ENCODE measurements around the gene THSD7B.

GRCh38 chr2:134153976-134154759 is 99.7 kb upstream of the MGAT5 start:
- RAMPAGE, long total RNA, result no peak
- RRBS, 2 experiments, result no CpG with 5 or more reads among the region's 13 CpGs
CAGE:
- cytosol, long polyA minus RNA, result no peak
- cytosol, long polyA plus RNA, result no peak
- long polyA plus RNA, result no peak
- nucleolus, long total RNA, result no peak
- nucleus, long polyA plus RNA, result no peak
- nucleus, long total RNA, result no peak

GRCh38 chr2:134337955-134338551 is 84.2 kb downstream of the MGAT5 start:
- RAMPAGE, long total RNA, result no peak
- RRBS, 2 experiments, result no CpG with 5 or more reads among the region's 8 CpGs
CAGE:
- cytosol, long polyA minus RNA, result no peak
- cytosol, long polyA plus RNA, result no peak
- long polyA plus RNA, result no peak
- nucleolus, long total RNA, result no peak
- nucleus, long polyA plus RNA, result no peak
- nucleus, long total RNA, result no peak

DNA sequence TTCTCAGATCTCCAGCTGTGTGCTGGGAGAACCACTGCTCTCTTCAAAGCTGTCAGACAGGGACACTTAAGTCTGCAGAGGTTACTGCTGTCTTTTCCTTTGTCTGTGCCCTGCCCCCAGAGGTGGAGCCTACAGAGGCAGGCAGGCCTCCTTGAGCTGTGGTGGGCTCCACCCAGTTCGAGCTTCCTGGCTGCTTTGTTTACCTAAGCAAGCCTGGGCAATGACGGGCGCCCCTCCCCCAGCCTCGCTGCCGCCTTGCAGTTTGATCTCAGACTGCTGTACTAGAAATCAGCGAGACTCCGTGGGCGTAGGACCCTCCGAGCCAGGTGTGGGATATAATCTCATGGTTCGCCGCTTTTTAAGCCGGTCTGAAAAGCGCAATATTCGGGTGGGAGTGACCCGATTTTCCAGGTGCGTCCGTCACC is 62.9 kb downstream of the TMEM163 start:
- RAMPAGE, long total RNA, result no peak
- RRBS, 2 experiments, result no CpG with 5 or more reads among the region's 17 CpGs
CAGE:
- cytosol, long polyA minus RNA, result no peak
- cytosol, long polyA plus RNA, result no peak
- long polyA plus RNA, result no peak
- nucleolus, long total RNA, result no peak
- nucleus, long polyA plus RNA, result no peak
- nucleus, long total RNA, result no peak

DNA sequence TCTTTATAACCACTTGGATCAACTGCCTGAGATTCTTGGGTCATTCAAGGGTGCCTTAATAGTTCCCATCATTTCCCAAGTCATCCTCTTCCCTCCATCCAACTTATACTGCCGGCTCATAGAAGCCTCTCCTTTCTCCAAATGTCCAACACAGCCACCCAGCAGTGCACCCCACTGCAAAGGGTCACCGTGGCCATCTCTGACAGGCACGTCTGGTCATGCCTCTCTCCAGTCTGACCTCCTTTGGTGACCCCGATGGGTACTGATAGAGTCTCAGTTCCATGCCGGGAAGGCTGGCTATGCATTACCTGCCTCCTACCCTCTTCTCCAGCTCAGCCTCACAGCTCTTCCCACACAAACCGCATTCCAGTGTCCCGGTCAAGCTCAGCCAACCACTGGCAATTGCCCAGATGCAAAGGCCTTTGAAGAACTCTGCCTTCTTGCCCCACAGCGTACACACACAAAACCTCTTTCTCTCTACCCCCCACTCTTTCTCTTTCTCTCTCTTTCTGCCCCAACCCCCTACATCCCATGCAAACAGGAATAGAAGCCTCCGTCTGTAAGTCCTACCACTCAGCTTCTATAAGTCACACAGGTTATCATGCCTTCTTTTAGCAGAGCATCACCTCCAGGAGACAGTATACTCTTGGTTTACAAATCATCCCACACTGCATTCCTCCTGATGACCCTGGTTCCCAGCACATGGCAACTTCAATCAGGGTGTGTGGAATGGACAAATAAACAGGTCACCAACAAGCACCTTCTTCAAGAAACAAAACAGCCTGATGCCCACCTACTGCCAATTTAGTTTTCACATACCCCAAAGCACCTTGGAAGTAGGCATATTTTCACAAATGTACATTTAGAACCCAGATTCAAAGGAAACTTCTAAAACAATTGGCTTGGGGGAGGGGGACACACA is 37.5 kb downstream of the TMEM163 start:
- RAMPAGE, long total RNA, result no peak
- RRBS, 2 experiments, result 64 to 80% methylated on average over 3 of the region's 9 CpGs
CAGE:
- cytosol, long polyA minus RNA, result no peak
- cytosol, long polyA plus RNA, result no peak
- long polyA plus RNA, result no peak
- nucleolus, long total RNA, result no peak
- nucleus, long polyA plus RNA, result no peak
- nucleus, long total RNA, result no peak

GRCh38 chr2:135052857-135053609 is 941 bp downstream of the RAB3GAP1 start:
- RAMPAGE, long total RNA, result no peak
- RRBS, 2 experiments, result no CpG with 5 or more reads among the region's 20 CpGs
CAGE:
- cytosol, long polyA minus RNA, result no peak
- cytosol, long polyA plus RNA, result no peak
- long polyA plus RNA, result no peak
- nucleolus, long total RNA, result no peak
- nucleus, long polyA plus RNA, result no peak
- nucleus, long total RNA, result no peak

GRCh38 chr2:135135289-135135944 is 83.3 kb downstream of the RAB3GAP1 start:
- RAMPAGE, long total RNA, result no peak
- RRBS, 2 experiments, result no CpG with 5 or more reads among the region's 4 CpGs
CAGE:
- cytosol, long polyA minus RNA, result no peak
- cytosol, long polyA plus RNA, result no peak
- long polyA plus RNA, result no peak
- nucleolus, long total RNA, result no peak
- nucleus, long polyA plus RNA, result no peak
- nucleus, long total RNA, result no peak

DNA sequence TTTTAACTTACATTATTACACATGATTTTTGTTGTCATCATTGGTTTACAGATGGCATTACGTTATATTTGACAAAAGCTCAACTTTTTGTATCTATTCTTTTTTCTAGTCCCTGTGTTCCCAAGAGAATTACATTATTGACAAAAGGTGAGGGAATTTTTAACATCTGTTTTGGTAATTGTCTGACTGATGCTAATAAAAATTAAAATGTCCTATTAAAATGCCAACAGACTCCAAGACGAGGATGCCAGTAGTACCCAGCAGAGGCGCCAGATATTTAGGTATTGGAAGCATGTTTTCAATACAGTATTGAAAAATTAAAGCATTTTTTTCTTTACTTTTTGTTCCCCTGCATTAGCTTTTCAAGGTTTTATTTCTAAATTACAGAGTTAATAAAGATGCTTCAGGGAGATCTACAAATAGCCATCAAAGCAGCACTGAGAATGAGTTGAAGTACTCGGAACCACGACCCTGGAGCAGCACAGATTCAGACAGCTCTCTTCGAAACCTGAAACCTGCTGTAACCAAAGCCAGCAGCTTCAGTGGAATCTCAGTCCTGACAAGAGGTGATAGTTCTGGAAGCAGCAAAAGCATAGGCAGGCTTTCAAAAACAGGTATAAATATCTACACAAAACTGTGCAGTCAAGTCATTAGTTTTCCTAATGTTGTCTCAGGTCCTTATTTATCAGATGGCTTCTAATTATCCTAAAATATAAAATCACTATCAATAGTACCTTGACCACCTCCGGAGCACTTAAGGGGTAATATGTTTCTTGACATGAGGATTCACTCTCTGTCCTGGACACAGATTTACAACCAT is 102.9 kb upstream of the UBXN4 start:
- RAMPAGE, long total RNA, result no peak
- RRBS, 2 experiments, result no CpG with 5 or more reads among the region's 7 CpGs
CAGE:
- cytosol, long polyA minus RNA, result no peak
- cytosol, long polyA plus RNA, result no peak
- long polyA plus RNA, result no peak
- nucleolus, long total RNA, result no peak
- nucleus, long polyA plus RNA, result no peak
- nucleus, long total RNA, result no peak

GRCh38 chr2:135742899-135743129 is 1.2 kb downstream of the UBXN4 start:
- RAMPAGE, long total RNA, result no peak
- RRBS, 2 experiments, result no CpG with 5 or more reads among the region's 4 CpGs
CAGE:
- cytosol, long polyA minus RNA, result no peak
- cytosol, long polyA plus RNA, result no peak
- long polyA plus RNA, result no peak
- nucleolus, long total RNA, result no peak
- nucleus, long polyA plus RNA, result no peak
- nucleus, long total RNA, result no peak

DNA sequence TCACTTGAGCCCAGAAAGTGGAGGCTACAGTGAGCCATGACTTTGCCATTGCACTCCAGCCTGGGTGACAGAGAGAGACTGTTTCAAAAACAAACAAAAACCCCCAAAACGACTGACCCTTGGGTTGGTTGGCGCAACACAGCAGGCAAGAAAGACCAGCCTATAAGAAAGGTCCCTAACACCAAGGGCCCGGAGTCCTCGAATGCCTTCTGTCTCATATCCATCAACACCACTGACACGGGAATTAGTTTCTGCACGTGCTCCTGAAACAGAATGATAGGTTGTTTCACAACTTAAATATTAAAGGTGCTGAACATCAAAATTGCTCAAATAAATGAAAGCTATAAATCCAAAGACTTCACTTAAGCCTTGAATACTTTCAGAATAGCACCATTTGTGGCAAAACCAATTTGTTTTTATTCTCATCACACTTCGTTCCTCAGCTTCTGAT is 10.2 kb downstream of the MCM6 start:
- RAMPAGE, long total RNA, result no peak
- RRBS, 2 experiments, result no CpG with 5 or more reads among the region's 7 CpGs
CAGE:
- cytosol, long polyA minus RNA, result no peak
- cytosol, long polyA plus RNA, result no peak
- long polyA plus RNA, result no peak
- nucleolus, long total RNA, result no peak
- nucleus, long polyA plus RNA, result no peak
- nucleus, long total RNA, result no peak

DNA sequence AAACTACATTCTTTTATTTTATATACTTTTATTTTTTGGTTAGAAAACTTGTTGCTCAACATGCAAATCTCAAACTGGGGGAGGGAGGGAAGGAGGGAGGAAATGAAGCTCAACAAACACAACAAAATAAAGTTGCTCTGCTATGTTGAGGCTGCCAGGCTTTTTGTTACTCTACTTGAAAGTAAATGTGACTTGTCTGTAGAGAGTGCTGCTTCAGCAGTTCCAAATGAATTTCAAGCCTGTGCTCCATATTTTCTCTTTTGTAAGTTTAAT is 24.5 kb downstream of the DARS1 start:
- RAMPAGE, long total RNA, result no peak
CAGE:
- cytosol, long polyA minus RNA, result no peak
- cytosol, long polyA plus RNA, result no peak
- long polyA plus RNA, result no peak
- nucleolus, long total RNA, result no peak
- nucleus, long polyA plus RNA, result no peak
- nucleus, long total RNA, result no peak

GRCh38 chr2:135997286-135997854 is 11.9 kb upstream of the DARS1 start:
- RAMPAGE, long total RNA, result no peak
- RRBS, 2 experiments, result no CpG with 5 or more reads among the region's 6 CpGs
CAGE:
- cytosol, long polyA minus RNA, result no peak
- cytosol, long polyA plus RNA, result no peak
- long polyA plus RNA, result no peak
- nucleolus, long total RNA, result no peak
- nucleus, long polyA plus RNA, result no peak
- nucleus, long total RNA, result no peak

- RAMPAGE, long total RNA, result no peak
- RRBS, 2 experiments, result no CpG with 5 or more reads among the region's 2 CpGs
CAGE:
- cytosol, long polyA minus RNA, result no peak
- cytosol, long polyA plus RNA, result no peak
- long polyA plus RNA, result no peak
- nucleolus, long total RNA, result no peak
- nucleus, long polyA plus RNA, result no peak
- nucleus, long total RNA, result no peak
These were observed 5.7 kb downstream of the CXCR4 start for GRCh38 chr2:136112151-136112670.

- RAMPAGE, long total RNA, result no peak
- RRBS, 2 experiments, result no CpG with 5 or more reads among the region's 7 CpGs
CAGE:
- cytosol, long polyA minus RNA, result no peak
- cytosol, long polyA plus RNA, result no peak
- long polyA plus RNA, result no peak
- nucleolus, long total RNA, result no peak
- nucleus, long polyA plus RNA, result no peak
- nucleus, long total RNA, result no peak
These were observed 11.8 kb upstream of the CXCR4 start for GRCh38 chr2:136129418-136130480.

- RAMPAGE, long total RNA, result no peak
- RRBS, 2 experiments, result no CpG with 5 or more reads among the region's 3 CpGs
CAGE:
- cytosol, long polyA minus RNA, result no peak
- cytosol, long polyA plus RNA, result no peak
- long polyA plus RNA, result no peak
- nucleolus, long total RNA, result no peak
- nucleus, long polyA plus RNA, result no peak
- nucleus, long total RNA, result no peak
These were observed 21.6 kb upstream of the CXCR4 start for GRCh38 chr2:136139512-136140013.

- RAMPAGE, long total RNA, result no peak
- RRBS, 2 experiments, result no CpG with 5 or more reads among the region's 9 CpGs
CAGE:
- cytosol, long polyA minus RNA, result no peak
- cytosol, long polyA plus RNA, result no peak
- long polyA plus RNA, result no peak
- nucleolus, long total RNA, result no peak
- nucleus, long polyA plus RNA, result no peak
- nucleus, long total RNA, result no peak
These were observed 120.6 kb upstream of the CXCR4 start for GRCh38 chr2:136238127-136239331.

- RAMPAGE, long total RNA, result no peak
- RRBS, 2 experiments, result 3 to 7% methylated on average over 19 to 26 of the region's 114 CpGs
CAGE:
- cytosol, long polyA minus RNA, result no peak
- cytosol, long polyA plus RNA, result no peak
- long polyA plus RNA, result no peak
- nucleolus, long total RNA, result no peak
- nucleus, long polyA plus RNA, result no peak
- nucleus, long total RNA, result no peak
These were observed at the start of gene THSD7B for GRCh38 chr2:136764981-136766433. THSD7B (plus strand) TSS chr2:136765545.

GRCh38 chr2:138395853-138396225 is 105.7 kb upstream of the SPOPL start:
- RAMPAGE, long total RNA, result no peak
- RRBS, 2 experiments, result no CpG with 5 or more reads among the region's 1 CpG
CAGE:
- cytosol, long polyA minus RNA, result no peak
- cytosol, long polyA plus RNA, result no peak
- long polyA plus RNA, result no peak
- nucleolus, long total RNA, result no peak
- nucleus, long polyA plus RNA, result no peak
- nucleus, long total RNA, result no peak

DNA sequence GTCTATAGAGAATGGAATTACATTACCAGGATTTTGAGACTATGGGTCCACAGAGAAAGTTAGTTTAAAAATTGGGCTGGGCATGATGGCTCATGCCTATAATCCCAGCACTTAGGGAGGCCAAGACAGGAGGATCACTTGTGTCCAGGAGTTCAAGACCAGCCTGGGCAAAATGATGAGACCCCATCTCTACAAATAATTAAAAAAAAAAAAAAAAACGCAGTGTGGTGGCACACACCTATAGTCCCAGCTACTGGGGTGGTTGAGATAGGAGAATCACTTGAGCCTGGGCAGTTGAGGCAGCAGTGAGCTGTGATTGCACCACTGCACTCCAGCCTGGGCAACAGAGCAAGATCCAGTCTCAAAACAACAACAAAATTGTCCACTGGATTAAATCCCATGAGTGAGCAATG is 1469.5 kb downstream of the LRP1B start:
- RAMPAGE, long total RNA, result no peak
- RRBS, 2 experiments, result no CpG with 5 or more reads among the region's 1 CpG
CAGE:
- cytosol, long polyA minus RNA, result no peak
- cytosol, long polyA plus RNA, result no peak
- long polyA plus RNA, result no peak
- nucleolus, long total RNA, result no peak
- nucleus, long polyA plus RNA, result no peak
- nucleus, long total RNA, result no peak

DNA sequence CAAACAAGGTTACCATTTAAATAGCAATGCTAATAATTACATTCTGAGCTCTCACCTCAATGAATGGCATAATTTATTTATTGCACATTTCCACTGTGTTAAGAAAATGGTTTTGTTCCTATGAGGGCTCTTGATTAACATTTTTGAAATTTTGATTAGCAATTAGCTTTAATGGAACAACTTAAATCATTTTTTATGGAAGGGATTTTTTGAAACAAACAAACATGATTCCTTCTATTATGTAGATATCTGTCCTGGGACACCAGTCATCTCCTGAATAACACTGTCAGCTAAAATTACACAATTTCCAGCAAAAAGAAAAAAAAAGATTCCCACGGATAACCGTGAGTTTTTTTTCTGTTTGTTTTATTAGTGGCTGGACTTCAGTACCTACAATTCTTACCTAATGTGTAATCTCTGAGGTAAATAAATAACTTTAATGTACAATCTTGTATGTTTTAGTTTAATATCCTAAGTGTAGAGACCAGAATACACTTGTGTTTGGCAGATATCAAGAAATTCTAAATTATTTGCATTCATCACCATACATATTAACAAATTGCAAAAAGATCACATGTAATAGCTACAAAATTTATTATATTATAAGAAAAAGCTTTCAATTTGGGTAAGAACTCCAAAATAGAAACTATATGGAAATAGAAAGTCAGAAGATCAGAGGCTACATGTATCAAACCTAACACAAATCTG is 126.6 kb upstream of the KYNU start:
- RAMPAGE, long total RNA, result no peak
- RRBS, 2 experiments, result no CpG with 5 or more reads among the region's 2 CpGs
CAGE:
- cytosol, long polyA minus RNA, result no peak
- cytosol, long polyA plus RNA, result no peak
- long polyA plus RNA, result no peak
- nucleolus, long total RNA, result no peak
- nucleus, long polyA plus RNA, result no peak
- nucleus, long total RNA, result no peak

DNA sequence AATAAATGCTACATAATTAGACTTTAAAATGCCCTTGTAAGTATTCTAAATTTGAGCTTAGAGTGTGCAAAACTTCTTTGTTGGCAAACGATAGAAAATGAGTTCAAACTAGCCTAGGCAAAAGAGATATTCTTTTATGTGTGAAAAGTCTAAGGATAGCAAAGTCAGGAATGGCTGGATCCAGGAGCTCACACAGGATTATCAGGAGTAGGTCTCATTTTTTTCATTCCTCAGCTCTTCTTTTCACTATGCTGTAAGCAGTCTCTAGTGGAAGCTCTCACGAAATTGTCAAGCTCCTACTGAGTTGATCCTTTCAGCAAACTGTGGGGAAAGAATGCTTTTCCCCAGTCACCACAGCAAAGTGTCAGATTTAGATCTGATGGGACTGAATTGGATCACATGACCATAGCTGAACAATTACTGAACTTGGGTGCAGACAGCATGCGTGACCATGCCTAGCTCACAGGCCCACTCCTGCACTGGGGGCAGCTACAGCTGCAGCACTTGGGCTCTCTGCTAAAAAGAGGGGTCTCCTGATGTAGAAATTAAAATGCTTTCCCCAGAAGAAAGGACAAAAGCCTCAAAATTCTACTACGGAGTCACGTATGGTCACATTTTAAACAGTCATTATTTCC is 3.1 kb downstream of the ARHGAP15 start:
- RAMPAGE, long total RNA, result no peak
- RRBS, 2 experiments, result no CpG with 5 or more reads among the region's 5 CpGs
CAGE:
- cytosol, long polyA minus RNA, result no peak
- cytosol, long polyA plus RNA, result no peak
- long polyA plus RNA, result no peak
- nucleolus, long total RNA, result start-site peak on the minus strand centred at position 292 of the sequence, 22 bp wide, 6 reads
- nucleus, long polyA plus RNA, result no peak
- nucleus, long total RNA, result no peak